ENCODE data around the genes FAM246B, DGCR6, PRODH and GSC2.

DNA sequence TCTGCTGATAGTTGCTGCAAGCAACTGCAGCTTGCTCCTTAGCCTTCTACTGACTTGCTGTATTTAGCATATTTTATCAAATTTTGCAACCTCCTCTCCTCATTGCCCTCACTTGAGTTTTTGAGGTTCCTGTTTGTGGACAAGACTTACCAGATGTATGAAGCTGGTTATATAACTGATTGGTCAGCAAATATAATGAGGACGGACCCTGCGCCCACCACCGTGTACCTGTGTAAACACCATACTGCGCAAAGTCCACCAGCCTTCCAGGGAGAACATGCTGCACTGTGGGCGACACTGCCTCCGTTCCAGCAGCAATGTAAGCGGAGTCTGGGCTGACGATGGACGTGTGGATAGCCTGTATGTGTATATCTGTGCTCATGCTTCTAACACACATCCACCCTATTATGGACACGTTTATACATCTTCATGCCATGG lies 1.6 kb upstream of the USP18 start:
- RRBS, result no CpG with 5 or more reads among the region's 10 CpGs

DNA sequence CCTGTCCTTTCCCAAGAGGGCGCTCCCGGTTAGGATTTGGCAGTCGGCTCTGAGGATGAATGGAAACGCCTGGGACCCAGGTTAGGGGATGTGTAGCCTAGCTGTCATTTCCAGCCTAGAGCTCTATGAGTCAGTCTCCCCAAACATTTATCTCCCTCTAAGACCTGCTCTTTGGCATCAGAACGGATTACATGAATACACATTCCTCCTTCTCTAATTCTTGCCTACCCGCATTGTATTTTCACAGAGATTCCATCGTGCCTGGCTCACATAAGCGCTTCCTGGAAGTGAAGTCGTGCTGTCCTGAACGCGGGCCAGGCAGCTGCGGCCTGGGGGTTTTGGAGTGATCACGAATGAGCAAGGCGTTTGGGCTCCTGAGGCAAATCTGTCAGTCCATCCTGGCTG lies 7.3 kb downstream of the USP18 start:
- RRBS, result no CpG with 5 or more reads among the region's 14 CpGs

DNA sequence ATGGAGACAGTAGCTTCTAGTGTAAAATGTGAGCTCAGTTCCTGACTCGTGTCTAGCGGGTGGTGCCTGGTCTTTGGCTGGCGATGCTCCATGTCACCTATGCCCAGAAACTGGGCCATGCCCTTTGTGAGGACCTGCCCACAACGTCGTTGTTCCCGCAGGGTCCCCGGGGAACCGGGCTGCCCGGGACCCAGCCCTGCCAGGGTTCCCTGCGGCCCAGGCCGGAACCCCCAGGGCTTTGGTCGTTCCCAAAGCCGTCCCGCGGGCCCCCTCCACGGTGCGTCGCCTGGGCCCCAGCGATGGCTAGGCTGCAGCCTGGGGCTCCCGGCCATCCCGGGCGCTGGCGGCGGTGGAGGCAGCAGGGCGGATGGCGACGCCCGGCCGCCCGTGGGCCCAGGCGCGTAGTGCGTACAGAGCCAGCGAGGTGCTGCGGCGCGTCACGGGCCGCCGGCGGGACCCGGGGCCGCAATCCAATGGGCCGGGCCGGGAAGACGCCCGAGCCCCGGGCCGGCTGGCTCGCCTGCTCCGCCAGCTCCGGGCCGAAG lies at the start of gene FAM246B:
Gene FAM246B (plus strand): TSS at position 368 of the 545 bp plus-strand sequence.
- RRBS, result no CpG with 5 or more reads among the region's 53 CpGs

GRCh38 chr22:18906183-18906593 lies at the start of gene DGCR6:
DGCR6 (plus strand) TSS chr22:18906320.
- RRBS, result no CpG with 5 or more reads among the region's 58 CpGs

DNA sequence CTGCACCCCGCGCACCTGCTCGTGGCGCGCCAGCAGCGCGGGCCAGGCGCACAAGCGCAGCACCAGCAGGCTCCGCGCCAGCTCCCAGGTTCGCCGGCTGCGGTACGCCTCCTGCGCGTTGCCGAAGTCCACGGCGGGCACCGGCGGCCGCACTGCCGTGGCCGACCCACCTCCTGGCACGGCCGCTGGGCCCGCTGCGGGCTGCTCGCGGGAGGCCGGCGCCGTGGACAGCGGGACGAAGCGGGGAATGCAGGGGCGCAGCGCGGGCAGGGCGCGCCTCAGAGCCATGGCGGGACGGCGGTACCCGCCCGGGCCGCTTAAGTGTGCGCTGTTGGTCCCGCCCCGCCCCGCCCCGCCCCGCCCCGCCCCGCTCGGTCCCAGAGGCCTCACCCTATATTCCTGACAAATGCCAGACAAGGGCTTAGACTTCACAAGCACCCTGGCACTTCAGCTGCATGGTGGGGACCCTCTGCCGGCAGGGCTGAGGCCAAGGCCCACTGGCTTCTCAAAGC lies at the start of gene PRODH:
Gene PRODH (minus strand): TSS at position 294 of the 512 bp plus-strand sequence.
- RRBS, result 5% methylated on average over 16 of the region's 58 CpGs

GRCh38 chr22:19035489-19036628 lies 86.4 kb downstream of the DGCR2 start:
- RRBS, result no CpG with 5 or more reads among the region's 20 CpGs

DNA sequence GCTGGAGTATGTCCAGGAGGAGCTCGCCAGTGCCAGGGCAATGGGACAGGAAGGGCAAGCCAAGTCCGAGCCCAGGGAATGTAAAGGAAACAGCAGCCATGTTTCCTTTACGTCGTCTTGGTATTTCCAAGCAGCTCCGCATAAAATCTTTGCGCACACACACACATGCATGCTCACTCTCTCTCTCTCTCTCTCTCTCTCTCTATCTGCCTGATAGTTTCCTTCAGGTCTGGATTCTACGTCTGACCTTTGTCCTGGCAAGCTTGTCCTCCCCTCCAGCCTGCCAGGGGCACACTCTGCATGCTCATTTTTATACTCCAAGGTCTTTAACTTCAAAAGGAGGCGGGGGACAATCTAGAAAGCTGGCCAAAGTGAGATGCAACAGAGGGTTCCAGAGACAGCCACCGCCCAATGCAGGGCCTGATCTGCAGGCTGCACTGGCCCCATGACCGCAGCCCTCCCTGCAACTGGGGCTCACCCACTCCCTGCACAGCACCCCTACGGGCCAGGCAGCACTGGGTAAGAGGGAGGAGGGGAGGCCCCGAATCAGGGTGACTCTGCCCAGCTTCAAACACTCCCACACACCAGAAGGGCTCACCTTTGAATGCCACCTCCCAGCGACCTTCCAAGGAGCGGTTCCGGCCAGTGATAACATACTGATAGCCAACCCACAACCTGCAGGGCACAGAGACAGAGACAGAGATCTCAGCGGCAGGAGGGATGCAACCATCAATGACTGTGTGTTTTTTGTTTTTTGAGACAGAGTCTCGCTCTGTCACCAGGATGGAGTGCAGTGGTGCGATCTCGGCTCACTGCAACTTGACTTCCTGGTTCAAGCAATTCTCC lies 59.4 kb downstream of the DGCR2 start:
- RRBS, result no CpG with 5 or more reads among the region's 19 CpGs

GRCh38 chr22:19127360-19127803 lies 3.7 kb upstream of the TSSK2 start:
- RRBS, result no CpG with 5 or more reads among the region's 9 CpGs

GRCh38 chr22:19150219-19150496 lies at the start of gene GSC2:
GSC2 (minus strand) TSS chr22:19150292.
- RRBS, result 3% methylated on average over 32 of the region's 45 CpGs

DNA sequence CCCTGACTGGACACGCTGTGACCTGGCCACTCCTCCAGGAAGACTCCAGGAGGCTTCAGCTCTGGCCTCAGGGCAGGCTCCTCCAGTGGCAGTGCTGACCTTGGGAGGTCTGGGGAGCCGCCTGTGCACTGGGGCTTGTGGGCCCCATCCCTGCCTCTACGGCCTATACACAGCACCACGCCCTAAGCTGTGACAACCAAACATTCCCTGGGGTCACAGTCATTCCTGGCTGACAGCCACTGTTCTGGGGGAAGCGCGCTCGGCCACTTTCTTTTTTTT lies 6.5 kb upstream of the SLC25A1 start:
- RRBS, result no CpG with 5 or more reads among the region's 7 CpGs

DNA sequence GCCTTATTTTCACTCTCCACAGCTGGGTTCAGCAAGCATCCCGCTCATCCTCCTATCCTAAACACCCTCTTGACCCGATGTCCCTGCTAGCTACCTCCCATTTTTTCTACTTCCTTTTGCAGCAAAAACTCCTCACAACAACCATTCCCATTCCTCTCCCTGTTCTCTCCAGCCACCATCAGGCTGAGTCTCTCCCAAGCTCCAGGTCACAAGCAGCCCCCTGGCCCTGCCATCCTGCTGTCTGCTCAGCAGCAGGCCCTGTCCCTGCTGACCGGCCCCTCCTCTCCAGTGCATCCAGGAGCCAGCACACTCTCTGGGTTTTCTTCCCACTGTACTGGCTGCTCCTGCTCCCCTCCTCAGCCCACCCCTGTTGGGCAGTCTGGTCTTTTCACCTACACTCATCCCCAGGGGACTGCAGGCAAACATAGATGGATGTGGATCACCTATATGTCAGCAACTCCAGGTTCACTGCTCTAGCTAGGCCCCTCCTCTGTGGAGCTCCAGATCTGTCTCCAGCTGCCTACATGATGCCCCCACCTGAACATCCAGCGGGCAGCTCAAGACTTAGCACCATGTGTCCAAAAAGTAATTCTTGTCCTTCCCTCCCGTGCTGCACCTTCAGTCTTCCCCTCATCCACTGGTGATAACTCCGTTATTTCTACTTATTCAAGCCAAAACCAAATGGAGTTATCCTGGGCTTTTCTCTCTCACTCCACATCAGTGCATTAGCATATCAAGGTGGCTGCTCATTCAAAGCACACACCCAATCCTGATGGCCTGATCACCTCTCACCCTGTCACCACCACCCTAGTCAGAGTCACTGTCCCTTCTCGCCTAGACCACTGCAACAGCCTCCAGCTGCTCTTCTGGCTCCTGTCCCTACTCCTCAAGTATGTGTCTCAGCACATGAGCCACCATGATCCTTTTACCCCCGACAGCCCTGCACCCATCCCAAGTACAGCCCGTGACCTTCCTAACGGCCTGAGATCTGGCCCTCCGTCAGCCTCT lies 19.3 kb upstream of the SLC25A1 start:
- RRBS, result no CpG with 5 or more reads among the region's 11 CpGs

DNA sequence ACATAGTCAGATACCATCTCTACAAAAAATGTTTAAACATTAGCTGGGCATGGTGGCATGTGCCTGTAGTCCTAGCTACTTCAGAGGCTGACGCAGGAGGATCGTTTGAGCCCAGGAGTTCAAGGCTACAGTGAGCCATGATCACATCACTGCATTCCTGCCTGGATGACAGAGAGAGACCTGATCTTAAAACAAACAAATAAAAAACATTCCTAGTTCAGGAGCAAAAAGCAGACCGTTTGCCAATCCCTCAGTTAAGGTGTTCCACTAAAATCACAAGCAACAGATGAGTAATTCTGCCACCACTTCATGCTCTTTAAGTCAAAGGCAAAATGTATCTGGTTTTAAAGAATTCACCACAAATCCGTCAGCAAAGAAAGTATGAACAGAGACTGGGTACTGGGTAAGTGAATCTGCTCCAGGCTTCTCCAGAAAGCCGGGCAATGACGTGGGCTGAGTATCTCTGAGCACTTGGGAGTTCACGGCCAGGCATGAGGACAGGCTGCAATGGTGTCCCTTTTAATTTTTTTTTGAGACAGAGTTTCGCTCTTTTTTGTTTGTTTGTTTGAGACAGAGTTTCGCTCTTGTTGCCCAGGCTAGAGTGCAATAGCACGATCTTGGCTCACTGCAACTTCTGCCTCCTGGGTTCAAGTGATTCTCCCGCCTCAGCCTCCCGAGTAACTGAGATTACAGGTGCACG lies 19.4 kb downstream of the CLTCL1 start:
- RRBS, result no CpG with 5 or more reads among the region's 13 CpGs

DNA sequence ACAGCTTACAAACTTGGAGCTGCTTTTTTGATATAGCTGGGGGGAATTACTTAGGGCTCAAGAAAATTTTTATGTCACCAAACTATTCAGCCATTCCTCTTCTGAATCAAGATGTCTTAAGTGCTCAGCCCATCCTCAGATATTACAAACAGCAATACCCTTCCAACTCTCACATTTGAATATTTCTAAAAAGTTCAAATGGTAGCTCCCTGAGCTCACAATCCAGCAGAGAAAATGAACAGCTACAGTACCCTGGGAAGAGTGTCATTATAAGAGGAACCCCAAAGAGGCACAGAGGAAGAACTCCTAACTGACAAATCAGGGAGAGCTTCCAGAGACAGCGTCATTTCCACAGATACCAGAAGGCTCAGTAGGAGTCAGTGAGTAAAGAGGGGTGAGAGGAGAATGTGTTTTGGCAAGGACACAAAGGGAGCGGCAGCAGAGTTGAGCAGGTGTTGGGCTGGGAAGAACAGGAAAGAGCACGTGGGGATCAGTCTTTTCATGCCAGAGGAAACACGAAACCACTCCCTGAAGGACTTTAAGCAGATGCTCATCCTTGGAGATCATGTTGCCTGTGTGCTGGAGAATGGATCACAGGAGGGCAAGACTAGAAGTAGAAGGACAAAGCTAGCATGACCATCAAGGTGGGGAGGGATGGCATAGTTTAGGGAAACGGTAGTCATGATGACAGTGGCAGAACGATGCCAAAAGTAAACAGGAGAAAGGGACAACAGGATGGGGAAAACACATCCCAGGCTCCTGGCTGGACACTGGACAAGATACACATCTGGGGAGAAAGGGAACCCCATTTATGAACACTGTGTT lies 4.3 kb downstream of the CLTCL1 start:
- RRBS, result no CpG with 5 or more reads among the region's 6 CpGs

DNA sequence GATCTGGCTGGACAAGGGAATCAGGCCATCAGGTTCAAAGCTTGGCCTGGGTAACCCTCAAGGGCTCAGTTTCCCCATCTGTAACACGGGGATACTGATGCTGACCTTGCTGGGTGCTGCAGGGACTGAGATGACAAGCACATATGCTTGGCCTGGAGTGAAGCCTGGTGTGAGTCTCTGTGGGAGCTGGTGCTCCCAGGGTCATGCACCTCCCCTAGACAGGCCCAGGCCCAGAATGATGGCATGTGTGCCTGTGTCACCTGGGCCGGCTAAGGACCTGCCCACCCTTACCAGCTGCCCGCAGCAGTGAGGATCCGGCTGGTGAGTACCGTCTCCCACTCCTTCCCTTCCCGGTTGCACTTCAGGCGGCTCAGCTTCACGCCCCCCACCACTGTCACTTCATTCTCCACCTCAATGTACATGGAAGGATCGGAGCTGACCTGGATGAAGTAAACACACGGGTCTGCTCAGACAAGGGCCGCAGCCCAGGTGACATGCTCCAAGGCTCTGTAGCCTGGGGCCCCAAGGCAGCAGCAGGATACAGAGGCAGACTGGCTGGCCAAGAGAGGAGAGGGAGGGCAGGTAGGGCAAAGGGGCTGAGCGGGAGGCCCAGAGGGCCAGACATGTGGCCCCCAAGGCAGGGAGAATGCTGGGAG lies 67.7 kb upstream of the CLTCL1 start:
- RRBS, result 100% methylated on average over 1 of the region's 12 CpGs

- RRBS, result no CpG with 5 or more reads among the region's 10 CpGs
Measured at GRCh38 chr22:19361400-19362602, 69.7 kb downstream of the HIRA start.

DNA sequence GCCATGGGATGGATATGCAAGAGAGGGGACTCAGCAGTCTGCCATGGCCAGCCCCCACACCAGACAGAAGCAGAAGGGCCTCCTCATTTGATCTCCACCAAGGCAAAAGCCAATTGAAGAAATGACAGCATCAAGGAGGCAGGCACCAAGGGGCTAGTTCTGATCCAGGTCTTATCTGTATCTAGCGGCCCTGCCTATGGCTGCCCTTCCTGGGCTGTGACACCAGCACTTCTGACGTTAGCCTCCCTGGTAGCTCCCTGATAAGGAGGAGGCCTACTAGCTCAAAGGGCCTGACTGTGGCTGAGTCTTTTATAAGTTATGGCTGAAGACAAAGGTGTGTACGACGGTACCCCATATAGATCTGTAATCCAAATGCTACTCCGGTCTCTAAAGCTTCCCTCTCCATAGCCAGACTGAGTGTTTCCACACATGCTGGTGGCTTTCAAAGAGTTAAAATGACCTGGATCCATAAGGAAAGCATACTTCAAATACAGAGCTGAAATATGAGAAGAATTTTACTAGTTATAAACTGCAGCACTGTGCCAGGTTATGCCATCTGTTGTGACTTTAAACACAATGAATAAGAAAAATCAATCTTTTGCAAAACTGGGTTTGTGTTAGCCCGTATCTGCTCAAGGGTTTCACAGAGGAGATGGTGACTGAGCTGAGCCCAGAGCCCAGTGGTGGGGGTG lies 34.4 kb downstream of the HIRA start:
- RRBS, result no CpG with 5 or more reads among the region's 6 CpGs

- RRBS, result no CpG with 5 or more reads among the region's 3 CpGs
Measured at GRCh38 chr22:19429376-19430005, 2.0 kb downstream of the HIRA start.

GRCh38 chr22:19477985-19478746 lies 827 bp downstream of the UFD1 start:
- RRBS, result no CpG with 5 or more reads among the region's 20 CpGs

GRCh38 chr22:19605375-19605915 lies 81.2 kb upstream of the CLDN5 start:
- RRBS, result no CpG with 5 or more reads among the region's 15 CpGs

Data from GM12891 (cell line).